ENCODE measurements around a stretch of chr3.

GRCh38 chr3:123749797-123750222 lies 134.3 kb downstream of the MYLK start:
- RRBS: no CpG with 5 or more reads among the region's 1 CpG

DNA sequence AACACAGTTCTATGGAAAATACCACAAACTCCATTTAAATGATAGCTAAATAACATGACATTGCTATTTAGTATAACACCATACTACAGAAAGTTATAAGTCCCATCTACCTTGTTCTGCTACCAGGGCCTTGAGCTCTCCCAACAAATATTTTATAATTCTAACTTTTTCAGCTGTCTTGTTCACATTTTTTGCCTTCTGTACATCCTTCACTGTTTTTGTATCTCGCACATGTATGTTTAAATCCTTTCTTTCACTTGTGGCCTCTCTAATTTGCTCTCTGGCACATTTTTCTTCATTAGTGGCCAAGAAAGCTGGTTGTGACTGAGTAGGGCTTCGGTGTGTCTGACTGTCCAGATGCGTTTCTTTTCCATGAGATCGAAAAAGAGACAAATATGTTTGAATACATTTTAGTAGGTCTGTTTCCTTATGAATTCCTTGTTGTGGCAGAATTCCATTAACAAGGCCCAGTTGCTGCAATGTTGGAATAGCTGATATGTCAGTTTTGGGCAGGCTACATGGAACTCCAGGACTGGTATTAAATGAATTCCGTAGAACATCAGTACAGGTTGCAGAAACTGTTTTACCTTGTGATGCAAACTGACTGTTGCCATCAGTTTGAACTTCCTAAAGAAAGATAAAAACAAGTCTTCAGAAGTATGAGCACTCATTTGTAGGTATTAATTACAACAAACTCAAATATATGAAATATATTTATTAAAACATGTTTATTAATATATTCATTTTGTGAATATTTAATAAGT lies 14.2 kb downstream of the CCDC14 start:
- RRBS: no CpG with 5 or more reads among the region's 5 CpGs

DNA sequence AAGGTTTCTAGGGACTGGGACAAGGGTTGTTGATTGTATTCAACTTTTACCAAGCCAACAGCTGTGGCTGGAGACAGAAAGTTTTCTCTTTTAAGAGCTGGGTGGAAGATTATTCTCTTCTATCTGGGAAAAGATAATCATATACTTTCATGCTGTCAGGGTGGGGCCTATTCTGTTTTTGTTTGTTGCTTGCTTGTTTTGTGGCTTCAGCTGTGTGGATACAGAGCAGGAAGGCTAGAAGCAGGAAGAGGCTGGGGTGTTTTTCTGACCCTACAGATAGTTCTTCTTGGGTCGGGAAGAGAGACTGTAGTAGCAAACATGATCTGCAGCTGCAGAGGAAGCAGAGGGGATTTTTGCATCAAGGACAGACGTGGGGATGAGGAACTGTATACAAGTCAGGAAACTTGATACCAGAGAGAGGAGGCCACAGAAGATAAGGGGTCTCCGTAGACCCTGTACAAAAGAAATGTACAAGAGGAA lies 45.7 kb downstream of the KALRN start:
- RRBS: no CpG with 5 or more reads among the region's 3 CpGs

DNA sequence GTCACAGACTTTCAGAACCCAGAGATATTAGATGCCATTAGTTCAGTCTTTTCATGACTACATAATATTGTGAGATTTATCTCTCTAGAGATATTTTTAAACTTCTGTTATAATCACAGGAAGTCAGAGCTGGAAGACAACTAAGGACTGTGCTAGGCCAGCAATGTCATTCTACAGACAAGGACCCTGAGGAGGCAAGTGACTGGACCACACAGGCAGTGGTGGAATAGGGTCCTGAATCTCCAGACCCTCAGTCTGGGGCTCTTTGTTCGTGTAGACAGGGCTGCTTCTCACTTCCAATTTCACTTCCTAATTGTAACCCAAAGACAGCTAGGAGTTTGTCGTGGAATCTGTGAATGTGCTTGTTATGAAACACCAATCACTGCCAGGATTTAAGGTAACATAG lies 123.9 kb downstream of the KALRN start:
- RRBS: no CpG with 5 or more reads among the region's 2 CpGs

DNA sequence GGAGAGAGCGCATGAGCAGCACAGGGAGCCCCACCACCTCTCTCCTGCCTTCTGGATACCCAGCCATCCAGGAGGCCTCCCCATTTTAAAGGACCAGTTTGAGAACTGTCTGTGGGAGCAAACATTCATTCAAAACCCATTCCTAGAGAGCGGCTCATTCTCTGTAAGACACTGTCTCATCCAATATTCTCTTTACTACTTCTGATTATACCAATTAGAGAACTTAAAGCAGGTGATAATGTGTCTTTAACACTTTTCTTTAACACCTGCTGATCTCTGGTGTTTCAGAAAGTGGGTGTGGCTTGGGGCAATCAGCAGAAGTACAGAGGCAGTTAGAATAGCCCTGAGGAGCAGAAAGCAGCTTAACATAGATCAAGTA lies 219.6 kb downstream of the KALRN start:
- RRBS: no CpG with 5 or more reads among the region's 2 CpGs

- RRBS: no CpG with 5 or more reads among the region's 3 CpGs
Measured at GRCh38 chr3:124258045-124258495, 224.9 kb downstream of the KALRN start.

DNA sequence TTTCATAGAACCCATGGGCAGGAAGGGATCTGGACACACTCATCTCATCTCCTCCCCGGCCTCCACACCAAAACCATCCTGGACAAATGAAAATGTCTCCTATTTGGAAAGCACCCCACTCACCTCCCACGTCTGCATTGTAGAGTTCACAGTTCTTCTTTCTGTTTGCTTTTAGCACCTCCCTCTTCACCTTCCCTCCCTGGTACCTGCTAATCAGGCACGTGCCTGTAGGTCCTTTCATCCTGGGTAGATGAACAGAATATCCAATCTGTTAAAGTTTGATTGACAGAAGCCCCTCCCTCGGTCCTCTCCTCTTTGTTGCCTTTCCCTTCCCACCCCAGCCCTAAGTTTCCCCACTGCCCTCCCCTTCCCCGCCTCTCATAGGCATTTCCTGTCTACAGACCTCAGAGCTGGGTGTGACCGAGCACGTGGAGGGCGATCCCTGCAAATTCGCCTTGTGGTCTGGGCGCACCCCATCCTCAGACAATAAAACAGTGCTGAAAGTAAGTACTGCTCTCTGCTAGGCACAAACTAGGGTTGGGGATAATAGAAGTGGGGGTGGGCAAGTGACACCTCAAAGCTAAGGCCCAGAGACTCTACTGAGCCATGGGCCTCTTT lies 239.2 kb upstream of the UMPS start:
- RRBS: no CpG with 5 or more reads among the region's 10 CpGs

DNA sequence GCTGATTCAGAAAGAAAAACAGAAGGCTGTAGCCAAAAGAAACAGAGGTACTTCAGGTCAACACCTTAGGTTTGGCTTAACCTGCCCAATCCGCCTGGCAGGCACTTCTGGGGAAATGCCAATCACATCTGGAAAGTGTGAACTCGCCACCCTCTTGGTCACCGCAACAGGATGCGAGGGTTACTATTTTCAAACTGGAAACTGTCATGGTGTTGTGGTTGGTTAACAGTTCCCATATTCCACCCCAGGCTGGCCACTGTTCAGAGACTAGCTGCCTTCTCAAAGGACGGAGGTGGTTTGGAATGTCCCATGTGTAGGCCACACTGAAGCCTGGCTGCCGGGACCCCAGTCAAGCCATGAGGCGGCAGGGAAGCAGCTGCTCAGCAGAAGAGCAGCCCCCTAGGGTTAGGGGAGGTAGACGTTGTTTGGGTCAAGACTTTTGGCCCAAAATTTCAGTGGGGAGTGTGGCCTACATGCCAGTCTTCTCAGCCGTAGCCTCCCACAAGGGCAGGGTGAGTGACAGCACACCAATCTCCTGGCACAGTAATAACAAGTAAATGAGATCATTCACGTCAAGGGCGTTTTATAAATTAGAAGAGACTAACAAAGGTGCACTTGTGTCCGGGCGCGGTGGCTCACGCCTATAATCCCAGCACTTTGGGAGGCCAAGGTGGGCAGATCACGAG lies 54.6 kb downstream of the UMPS start:
- RRBS: no CpG with 5 or more reads among the region's 16 CpGs

GRCh38 chr3:124796308-124797098 lies 66.3 kb downstream of the UMPS start:
- RRBS: 94% methylated on average over 4 of the region's 26 CpGs

DNA sequence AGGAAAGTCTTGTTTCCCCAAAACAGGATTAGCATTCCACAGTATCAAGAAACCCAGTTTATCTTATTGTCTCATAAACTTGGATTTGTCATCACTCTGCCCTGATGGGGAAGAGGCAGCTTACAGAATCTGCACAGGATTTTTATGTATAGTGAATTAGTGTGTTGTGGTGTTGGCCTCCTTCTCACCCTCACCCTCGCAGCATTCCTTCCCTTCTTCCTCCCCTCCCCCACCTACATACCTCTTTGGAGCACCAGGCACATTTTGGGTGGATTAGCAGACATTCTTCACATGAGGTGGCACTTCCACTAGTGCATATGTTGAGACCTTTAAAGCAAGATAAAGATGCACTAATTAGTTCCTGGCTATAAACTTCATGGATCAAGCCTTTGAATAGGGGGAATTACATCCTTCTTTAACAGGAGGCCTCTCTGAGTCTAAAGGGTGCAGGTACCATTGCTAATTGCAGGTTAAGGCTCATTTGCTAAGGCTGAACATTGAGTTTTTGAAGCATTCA lies 13.9 kb downstream of the ITGB5 start:
- RRBS: no CpG with 5 or more reads among the region's 1 CpG

DNA sequence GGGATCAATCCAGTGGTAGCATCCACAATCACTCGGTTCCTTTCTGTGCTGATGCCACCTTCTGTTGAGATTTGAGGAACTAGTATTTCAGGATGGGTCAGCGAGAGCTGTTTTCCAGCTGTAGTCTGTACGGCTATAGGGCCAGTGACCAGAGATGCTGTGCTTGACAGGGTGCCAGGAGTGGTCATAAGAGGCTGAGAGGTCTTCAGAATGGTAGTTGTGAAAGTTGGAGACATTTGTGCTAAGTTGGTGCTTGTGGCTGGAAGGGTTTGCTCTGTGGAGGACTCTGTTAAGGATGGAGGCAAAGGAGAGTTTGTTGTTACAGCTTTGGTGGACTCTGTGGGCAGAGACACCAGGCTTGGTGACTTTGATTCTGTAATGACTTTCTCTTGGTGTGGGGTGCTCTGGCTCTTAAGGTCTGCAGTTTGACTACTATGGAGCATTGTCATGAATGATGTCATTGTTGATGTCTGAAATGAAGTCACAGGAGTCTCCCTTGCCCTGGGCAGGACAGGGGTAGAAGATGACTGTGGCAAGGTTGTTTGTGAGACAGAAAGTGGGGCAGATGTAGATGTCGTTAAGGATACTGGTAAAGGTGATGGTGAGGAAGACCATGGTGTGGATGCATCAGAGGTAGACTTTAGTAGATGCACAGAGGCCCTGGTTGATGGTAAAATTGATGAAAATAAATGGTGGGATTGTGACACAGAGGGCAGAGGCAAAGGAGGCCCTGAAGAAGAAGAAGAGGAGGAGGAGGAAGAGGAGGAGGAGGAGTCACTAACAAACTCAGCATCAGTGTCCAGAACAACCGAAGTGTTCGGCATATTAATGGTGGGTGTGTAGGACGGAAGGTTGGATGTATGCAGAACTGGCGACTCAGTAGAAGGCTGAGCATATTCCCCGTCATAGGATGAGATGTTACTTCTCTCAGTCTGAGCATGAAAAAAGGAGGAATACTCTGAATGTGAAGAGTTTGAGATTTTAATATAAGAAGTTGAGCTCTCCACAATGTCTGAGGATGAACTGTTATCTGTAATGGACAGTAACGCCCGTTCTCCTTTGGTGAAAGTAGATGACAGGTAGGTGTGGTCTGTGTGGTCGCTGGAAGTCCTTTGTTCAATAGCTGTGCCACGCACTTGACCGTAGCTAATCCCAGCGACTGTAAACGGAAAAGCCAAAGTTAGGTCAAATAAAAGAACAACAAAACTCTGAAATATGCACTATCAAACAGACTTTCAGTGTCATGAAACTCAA lies 42.5 kb downstream of the HEG1 start:
- RRBS: no CpG with 5 or more reads among the region's 16 CpGs

DNA sequence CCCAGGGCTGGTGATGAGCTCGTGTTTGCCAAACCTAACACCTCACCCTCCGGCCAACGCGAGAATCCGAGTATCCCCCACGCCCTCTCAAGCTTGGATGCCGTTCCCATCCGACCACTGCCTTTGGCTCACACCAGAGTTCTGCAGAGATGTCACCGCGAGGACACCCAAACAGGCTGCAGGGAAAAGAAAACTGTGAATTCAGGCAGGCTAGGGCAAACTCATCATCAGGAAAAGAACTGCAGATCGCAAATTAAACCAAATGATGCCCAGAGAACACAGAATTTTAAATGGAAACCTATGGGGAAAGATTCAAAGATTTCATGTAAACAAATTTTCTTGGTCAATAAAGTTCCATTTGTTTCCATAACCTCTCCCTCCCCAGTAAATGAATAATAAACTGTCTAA lies 728 bp upstream of the HEG1 start:
- RRBS: no CpG with 5 or more reads among the region's 11 CpGs

GRCh38 chr3:125062731-125063199 lies 7.0 kb upstream of the HEG1 start:
- RRBS: 88% methylated on average over 2 of the region's 5 CpGs

- RRBS: no CpG with 5 or more reads among the region's 4 CpGs
Measured at GRCh38 chr3:125117959-125118158, 62.1 kb upstream of the HEG1 start.

DNA sequence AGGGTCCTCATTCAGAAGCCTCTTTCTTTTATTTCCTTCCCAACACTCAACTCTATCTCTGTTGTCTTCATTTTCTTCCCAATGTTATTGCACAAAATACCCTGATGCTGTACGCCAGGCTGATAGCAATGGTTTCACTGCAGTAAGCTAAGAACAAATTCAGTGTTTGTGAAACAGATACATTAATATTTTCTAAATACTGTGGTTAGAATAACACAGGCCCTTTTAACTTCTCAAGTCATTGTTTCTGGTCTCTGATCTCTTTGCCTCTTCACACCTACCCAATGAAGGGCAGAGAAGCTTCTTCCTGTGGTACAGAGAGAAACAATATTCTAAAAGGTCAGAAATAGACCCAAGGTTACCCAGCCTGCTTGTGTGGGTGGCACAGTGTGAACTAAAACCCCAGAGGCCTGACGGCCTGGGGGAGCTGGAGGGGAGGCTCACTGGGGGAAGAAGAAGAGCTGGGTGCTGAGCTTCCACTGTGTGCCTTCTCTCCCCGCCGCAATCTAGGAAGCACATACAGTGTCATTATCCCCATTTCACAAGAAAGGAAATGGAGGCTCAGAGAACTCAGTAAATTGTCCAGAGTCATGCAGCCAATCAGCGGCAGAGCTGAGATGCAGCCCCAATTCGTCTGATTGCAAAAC lies 63.9 kb upstream of the HEG1 start:
- RRBS: no CpG with 5 or more reads among the region's 6 CpGs

DNA sequence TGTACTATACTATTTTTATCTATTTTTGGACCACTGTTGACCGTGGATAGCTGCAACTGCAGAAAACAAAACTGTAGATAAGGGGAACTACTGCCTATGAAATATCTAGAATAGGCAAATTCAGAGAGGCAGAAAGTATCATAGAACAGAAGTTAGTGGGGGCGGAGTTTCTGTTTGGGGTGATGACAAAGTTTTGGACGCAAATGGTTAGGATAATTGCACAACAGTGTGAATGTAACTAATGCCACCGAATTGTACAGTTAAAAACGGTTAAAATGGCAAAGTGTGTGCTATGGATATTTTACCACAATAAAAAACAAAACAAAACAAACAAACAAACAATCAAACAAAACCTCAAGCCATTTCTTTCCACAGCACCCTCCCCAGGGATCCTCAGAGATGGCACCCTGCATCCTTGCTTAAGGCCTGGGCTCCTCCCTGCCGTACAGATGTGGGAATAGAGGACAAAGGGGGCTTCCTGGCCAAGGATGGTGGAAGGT lies 66.4 kb downstream of the SLC12A8 start:
- RRBS: no CpG with 5 or more reads among the region's 6 CpGs

DNA sequence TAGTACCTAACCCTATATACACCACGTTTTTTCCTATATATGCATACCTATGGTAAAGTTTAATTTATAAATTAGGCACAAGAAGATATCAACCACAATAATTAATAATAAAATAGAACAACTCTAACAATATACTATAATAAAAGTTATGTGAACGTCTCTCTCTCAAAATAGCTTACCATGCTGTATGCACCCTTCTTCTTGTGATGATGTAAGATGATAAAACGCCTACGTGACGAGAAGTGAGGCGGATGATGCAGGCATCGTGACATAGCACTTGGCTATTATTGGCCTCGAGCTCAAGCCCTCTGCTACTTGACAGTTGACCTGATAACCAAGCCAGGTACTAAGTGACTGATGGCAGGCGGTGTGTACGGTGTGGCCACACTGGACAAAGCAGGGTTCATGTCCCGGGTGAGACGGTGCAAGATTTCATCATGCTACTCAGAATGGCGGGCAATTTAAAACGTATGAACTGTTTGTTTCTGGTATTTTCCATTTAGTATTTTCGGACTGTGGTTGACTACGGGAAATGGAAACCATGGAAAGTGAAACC lies 57.8 kb downstream of the SLC12A8 start:
- RRBS: no CpG with 5 or more reads among the region's 16 CpGs

GRCh38 chr3:125161571-125162319 lies 50.8 kb downstream of the SLC12A8 start:
- RRBS: no CpG with 5 or more reads among the region's 14 CpGs

GRCh38 chr3:125163906-125164591 lies 48.5 kb downstream of the SLC12A8 start:
- RRBS: no CpG with 5 or more reads among the region's 14 CpGs

Data from mononuclear cell (primary cell).